Measurements from ENCODE around the genes IFNK and NDUFB6.

- PRO-cap, 6 experiments = peak in 1 of 6 experiments; most common plus-strand start chr9:21812658 (in 1); most common minus-strand start chr9:21812522 (in 1)
- RAMPAGE, long total RNA, 2 experiments = no peak in any of the 2 experiments
- RRBS = no CpG with 5 or more reads among the region's 3 CpGs
These were observed 9.9 kb downstream of the MTAP start for GRCh38 chr9:21812200-21812868.

DNA sequence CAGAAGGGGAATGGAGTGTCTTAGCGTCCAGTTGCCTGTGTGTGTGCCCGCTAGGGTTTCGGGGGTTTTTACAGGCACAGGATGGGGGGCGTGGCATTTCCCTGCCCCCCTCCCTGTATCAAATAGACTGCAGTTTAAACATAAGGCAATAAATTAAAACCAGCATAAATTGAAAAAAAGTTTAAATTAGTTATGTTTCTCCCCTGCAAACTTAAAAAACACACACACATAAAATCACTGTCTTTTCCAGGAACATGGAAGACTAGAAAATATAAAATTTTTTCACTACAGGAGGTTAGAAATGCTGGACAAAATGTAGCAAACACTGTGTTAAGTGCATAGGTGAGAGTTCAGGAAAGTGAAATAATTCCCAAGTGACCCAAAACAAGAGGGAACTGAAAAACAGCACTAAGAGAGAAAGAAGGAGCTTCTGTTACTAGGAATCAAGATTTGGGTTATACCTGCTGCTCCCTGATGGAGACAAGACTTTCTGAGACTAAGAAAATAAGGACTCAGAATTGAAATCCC, 69.3 kb downstream of the CDKN2A start:
- PRO-cap, 6 experiments = no peak in any of the 6 experiments
- RAMPAGE, long total RNA, 2 experiments = no peak in any of the 2 experiments
- RRBS = no CpG with 5 or more reads among the region's 4 CpGs

DNA sequence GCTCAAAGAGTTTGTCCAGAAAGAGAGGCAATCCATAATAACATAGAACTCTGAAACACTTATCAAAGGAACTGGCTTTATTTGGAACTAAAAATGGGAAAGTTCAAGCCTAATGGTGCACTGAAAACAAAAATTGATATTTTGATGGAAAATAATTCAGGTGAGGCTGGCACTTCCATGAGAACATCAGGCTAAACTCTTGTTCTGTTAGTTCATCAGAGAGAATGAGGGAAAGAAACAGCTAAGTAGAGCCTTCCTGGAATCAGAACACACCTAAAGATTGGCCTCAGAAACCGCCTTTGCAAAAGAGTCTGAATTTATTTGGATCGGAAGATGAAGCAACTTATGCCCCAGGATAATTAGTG, 362.0 kb downstream of the ELAVL2 start:
- PRO-cap, 6 experiments = no peak in any of the 6 experiments
- RAMPAGE, long total RNA, 2 experiments = no peak in any of the 2 experiments
- RRBS = no CpG with 5 or more reads among the region's 2 CpGs

DNA sequence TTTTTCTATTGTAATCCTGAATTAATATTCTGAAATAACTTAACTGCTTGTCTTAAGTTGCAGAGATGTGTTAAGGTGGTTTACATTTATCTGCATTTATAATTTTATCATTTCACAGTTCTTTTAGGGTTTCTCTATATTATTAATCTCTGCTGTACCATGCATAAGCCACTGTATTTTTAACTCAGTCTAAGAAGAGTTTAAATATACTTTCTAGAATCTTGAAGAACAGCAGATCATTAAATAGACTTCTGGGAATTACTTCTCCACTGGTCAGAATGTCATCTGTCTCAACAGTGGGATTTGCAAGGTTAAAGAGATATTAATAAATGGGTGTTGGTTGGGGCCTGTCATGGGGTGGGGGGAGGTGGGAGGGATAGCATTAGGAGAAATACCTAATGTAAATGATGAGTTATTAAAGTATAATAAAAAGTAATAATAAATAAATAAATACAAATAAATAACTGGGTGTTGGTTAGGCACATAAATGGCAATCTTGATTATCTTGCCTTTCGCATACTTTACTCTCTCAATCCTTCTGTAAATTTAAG, 316.0 kb upstream of the IZUMO3 start:
- PRO-cap, 6 experiments = peak in 1 of 6 experiments; most common minus-strand start position 264 of the sequence (in 1)
- RAMPAGE, long total RNA, 2 experiments = no peak in any of the 2 experiments
- RRBS = no CpG with 5 or more reads among the region's 1 CpG

DNA sequence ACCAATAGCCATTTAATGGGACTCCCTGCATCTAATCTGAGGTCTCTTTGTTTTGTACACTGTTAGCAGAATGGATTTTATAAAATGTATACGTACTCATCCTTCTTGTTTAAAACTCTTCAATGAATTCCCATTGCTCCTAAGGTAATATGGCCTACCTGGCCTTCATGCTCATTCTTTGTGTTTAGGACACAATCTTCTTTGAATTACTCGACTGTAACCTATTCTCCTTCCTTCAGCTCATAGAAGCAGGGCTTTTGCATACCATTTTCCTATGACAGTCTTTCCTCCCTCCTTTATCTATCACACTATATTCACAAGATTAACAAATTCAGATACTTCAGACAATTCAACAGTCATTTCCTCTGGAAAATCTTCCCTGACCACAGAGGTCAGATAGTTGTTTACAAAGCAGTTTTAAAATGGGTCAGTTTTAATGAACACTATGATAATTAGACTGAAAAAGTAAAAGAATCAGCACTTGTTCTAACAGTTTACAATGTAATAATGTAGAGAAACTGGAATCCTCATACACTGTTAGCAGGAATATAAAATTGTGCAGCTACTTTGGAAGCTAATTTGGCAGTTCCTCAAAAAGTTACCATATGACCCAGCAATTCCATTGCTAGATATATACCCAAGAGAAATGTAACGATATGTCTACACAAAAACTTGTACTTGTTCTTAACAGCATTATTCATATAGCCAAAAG, 4.3 kb downstream of the CAAP1 start:
- PRO-cap, 6 experiments = no peak in any of the 6 experiments
- RAMPAGE, long total RNA, 2 experiments = no peak in any of the 2 experiments
- RRBS = no CpG with 5 or more reads among the region's 3 CpGs

- PRO-cap, 6 experiments = no peak in any of the 6 experiments
- RAMPAGE, long total RNA, 2 experiments = no peak in any of the 2 experiments
- RRBS = no CpG with 5 or more reads among the region's 5 CpGs
These were observed 1.3 kb downstream of the TEK start for GRCh38 chr9:27110322-27110707.

- PRO-cap, 6 experiments = peak in 3 of 6 experiments; most common plus-strand start chr9:27192618 (in 1); most common minus-strand start chr9:27192619 (in 3)
- RAMPAGE, long total RNA, 2 experiments = no peak in any of the 2 experiments
- RRBS = no CpG with 5 or more reads among the region's 7 CpGs
These were observed 83.4 kb downstream of the TEK start for GRCh38 chr9:27192466-27192828.

- PRO-cap, 6 experiments = no peak in any of the 6 experiments
- RAMPAGE, long total RNA, 2 experiments = no peak in any of the 2 experiments
- RRBS = no CpG with 5 or more reads among the region's 2 CpGs
These were observed 47.8 kb upstream of the IFNK start for GRCh38 chr9:27476242-27476681.

DNA sequence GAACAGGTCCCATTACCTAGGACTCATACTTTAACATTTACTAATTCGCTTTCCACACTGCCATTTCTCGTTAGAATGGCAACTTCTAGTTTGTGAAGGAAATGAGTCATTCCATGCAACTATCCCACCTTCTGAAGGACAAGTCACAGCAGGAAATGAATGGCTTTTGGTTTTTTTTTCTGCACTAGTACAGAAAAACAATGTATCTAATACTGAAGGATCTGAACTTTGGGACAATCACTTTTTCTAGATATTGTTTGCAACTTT, 24.6 kb upstream of the IFNK start:
- PRO-cap, 6 experiments = peak in 1 of 6 experiments; most common minus-strand start position 77 of the sequence (in 1)
- RAMPAGE, long total RNA, 2 experiments = no peak in any of the 2 experiments
- RRBS = no CpG with 5 or more reads among the region's 2 CpGs

DNA sequence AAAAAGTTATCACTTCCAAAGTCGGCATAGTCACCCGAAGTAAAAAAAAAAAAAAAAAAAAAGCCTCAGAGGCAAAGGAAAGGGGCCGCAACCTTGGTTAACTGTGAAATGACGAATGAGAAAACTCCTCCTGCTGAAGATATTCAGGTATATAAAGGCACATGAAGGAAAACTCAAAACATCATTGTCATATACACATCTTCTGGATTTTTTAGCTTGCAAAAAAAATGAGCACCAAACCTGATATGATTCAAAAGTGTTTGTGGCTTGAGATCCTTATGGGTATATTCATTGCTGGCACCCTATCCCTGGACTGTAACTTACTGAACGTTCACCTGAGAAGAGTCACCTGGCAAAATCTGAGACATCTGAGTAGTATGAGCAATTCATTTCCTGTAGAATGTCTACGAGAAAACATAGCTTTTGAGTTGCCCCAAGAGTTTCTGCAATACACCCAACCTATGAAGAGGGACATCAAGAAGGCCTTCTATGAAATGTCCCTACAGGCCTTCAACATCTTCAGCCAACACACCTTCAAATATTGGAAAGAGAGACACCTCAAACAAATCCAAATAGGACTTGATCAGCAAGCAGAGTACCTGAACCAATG, at the start of gene IFNK:
Gene IFNK, plus strand, starts transcription at position 181 of the 610 bp plus-strand sequence.
- PRO-cap, 6 experiments = no peak in any of the 6 experiments
- RAMPAGE, long total RNA, 2 experiments = no peak in any of the 2 experiments
- RRBS = no CpG with 5 or more reads among the region's 6 CpGs

GRCh38 chr9:29450294-29451135, 237.1 kb upstream of the LINGO2 start:
- PRO-cap, 6 experiments = no peak in any of the 6 experiments
- RAMPAGE, long total RNA, 2 experiments = no peak in any of the 2 experiments
- RRBS = no CpG with 5 or more reads among the region's 35 CpGs

DNA sequence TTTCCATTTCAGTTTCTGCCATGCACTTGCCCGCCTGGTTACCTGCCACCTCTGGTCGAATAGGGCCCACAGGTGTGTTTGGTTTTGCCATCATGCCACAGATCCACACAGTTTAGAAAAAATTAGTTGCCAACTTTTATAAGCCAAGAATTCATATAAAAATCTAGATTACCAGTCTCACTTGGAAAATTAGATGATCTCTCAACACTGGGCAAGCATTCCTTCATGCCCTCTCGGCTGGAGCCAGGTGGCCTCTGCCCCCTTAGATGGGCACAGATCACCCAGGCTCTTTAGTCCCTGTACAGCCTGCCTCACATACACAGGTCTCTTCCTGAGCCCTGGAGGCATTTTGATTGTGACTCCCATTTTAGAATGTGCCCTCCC, 19.9 kb downstream of the ACO1 start:
- PRO-cap, 6 experiments = no peak in any of the 6 experiments
- RAMPAGE, long total RNA, 2 experiments = no peak in any of the 2 experiments
- RRBS = no CpG with 5 or more reads among the region's 3 CpGs

GRCh38 chr9:32404725-32405533, 20.5 kb downstream of the ACO1 start:
- PRO-cap, 6 experiments = peak in 1 of 6 experiments; most common minus-strand start chr9:32405001 (in 1)
- RAMPAGE, long total RNA, 2 experiments = no peak in any of the 2 experiments
- RRBS = no CpG with 5 or more reads among the region's 12 CpGs

- PRO-cap, 6 experiments = peak in 6 of 6 experiments; most common plus-strand start chr9:32573218 (in 6); most common minus-strand start chr9:32573117 (in 3)
- RAMPAGE, long total RNA, 2 experiments = start-site peak on the minus strand in 2 of 2 experiments, at chr9:32573080-32573173 at its widest, 1,249 to 2,163 reads per replicate
- RRBS = 1% methylated on average over 3 of the region's 33 CpGs
These were observed at the start of gene NDUFB6 for GRCh38 chr9:32573011-32573443. Gene NDUFB6 (minus strand): TSS chr9:32573159.

DNA sequence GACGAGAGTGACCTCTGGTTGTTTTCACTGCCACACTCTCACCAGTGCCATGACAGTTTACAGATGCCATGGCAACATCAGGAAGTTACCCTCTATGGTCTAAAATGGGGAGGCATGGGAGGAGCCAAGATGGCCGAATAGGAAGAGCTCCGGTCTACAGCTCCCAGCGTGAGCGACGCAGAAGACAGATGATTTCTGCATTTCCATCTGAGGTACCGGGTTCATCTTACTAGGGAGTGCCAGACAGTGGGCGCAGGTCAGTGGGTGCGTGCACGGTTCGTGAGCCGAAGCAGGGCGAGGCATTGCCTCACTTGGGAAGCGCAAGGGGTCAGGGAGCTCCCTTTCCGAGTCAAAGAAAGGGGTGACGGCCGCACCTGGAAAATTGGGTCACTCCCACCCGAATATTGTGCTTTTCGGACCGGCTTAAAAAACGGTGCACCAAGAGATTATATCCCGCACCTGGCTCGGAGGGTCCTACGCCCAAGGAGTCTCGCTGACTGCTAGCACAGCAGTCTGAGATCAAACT, 73.0 kb upstream of the TMEM215 start:
- PRO-cap, 6 experiments = no peak in any of the 6 experiments
- RAMPAGE, long total RNA, 2 experiments = no peak in any of the 2 experiments
- RRBS = no CpG with 5 or more reads among the region's 25 CpGs

- PRO-cap, 6 experiments = no peak in any of the 6 experiments
- RAMPAGE, long total RNA, 2 experiments = no peak in any of the 2 experiments
- RRBS = no CpG with 5 or more reads among the region's 12 CpGs
These were observed 733 bp downstream of the APTX start for GRCh38 chr9:33000710-33001079.

DNA sequence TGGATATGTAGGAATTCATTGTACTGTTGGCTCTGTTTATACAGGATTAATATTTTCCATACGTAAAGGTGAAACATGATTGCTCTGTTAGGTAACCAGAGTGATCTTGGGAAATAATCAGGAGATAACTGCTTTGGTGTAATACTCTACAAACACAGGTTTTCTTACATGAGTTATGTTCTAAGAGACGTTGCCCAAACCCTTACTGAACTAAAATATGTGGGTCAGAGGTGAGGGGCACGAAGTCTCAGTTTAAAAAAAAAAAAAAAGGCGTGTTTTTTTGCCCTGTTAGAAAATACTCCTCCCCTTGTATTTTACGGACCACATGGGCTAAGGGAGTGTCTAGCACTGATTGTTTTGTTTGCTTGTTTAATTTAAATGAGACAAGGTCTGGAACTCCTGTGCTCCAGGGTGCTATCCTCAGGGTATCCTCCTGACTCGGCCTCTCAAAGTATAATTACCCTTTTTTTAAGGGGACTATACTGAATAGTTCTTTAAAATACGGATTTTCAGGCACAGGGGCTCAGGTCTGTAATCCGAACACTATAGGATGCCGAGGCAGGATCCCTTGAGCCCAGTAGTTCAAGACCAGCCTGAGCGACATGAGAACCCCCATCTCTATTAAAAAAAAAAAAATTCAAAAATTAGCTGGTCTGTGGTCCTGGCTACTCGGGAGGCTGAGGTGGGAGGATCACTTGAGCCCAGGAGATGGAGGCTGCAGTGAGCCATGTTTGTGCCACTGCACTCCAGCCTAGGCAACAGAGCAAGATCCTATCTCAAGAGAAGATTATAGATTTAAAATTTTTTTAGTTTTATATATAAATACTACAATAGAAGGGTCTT, 8.1 kb downstream of the DNAJA1 start:
- PRO-cap, 6 experiments = no peak in any of the 6 experiments
- RAMPAGE, long total RNA, 2 experiments = no peak in any of the 2 experiments
- RRBS = no CpG with 5 or more reads among the region's 11 CpGs

- PRO-cap, 6 experiments = no peak in any of the 6 experiments
- RAMPAGE, long total RNA, 2 experiments = no peak in any of the 2 experiments
- RRBS = no CpG with 5 or more reads among the region's 11 CpGs
These were observed 18.4 kb downstream of the DNAJA1 start for GRCh38 chr9:33043322-33044040.

DNA sequence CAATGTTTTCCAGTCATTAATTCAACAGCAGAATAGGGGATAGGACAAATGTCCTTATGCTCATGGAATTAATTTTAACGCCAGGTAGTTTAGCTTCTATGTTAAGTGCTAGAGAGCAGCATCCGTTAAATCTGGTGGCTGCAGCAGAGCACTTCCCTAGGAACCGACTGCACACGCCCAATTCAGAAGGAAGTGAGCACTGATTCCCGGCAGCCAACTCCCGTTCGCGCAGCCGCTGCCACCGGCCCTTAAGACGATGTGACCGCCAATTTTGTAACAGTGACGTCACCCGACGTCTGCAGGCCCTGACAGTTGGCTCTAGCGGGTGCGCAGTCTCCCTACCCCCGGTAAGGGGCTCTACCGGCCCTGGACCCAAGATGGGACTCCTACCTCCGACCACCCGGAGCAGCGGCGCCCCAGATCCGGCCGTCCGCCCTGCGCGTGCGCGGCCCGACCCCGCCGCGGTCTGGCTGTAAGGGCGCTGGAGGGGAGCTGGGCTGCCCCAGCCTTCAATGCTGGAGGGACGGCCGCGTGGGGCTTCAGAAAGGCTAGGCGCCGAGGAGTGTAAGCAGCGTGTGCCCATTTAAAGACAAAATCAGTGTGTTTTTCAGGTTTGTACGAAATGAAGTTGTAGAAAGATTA, 19.1 kb downstream of the DNAJA1 start:
- PRO-cap, 6 experiments = peak in 6 of 6 experiments; most common plus-strand start position 311 of the sequence (in 4); most common minus-strand start position 133 of the sequence (in 2)
- RAMPAGE, long total RNA, 2 experiments = no peak in any of the 2 experiments
- RRBS = 1% methylated on average over 13 of the region's 42 CpGs

DNA sequence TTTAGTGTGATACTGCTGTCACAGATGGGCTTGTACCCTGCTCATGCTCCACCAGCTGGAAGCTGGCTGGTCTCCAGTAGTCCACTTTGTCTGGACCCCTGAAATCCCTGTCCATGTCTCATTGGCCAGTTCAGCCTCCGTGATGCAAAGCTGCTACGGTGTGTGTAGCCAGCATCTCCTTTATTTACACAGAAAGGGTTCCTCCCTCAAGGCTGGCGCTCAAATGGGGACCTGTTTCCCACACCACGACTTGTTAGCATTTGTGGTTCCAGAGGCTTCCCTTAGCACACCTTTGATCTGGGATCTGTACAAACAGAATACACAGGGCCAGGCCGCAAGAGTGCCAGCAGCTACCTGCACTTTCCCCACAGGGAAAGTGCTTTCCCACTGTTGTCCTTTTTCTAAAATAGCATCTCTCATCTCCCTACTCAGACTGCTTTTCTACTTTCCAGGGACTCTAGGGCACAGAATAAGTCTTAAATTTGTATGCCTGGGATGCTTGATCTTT, 5.7 kb upstream of the SMU1 start:
- PRO-cap, 6 experiments = no peak in any of the 6 experiments
- RAMPAGE, long total RNA, 2 experiments = no peak in any of the 2 experiments
- RRBS = no CpG with 5 or more reads among the region's 5 CpGs